AG09309 (cell line): Measurements from ENCODE around the gene MAEA.

- RRBS, result no CpG with 5 or more reads among the region's 7 CpGs
Observed at GRCh38 chr4:451781-452465, 47.0 kb downstream of the ZNF721 start.

DNA sequence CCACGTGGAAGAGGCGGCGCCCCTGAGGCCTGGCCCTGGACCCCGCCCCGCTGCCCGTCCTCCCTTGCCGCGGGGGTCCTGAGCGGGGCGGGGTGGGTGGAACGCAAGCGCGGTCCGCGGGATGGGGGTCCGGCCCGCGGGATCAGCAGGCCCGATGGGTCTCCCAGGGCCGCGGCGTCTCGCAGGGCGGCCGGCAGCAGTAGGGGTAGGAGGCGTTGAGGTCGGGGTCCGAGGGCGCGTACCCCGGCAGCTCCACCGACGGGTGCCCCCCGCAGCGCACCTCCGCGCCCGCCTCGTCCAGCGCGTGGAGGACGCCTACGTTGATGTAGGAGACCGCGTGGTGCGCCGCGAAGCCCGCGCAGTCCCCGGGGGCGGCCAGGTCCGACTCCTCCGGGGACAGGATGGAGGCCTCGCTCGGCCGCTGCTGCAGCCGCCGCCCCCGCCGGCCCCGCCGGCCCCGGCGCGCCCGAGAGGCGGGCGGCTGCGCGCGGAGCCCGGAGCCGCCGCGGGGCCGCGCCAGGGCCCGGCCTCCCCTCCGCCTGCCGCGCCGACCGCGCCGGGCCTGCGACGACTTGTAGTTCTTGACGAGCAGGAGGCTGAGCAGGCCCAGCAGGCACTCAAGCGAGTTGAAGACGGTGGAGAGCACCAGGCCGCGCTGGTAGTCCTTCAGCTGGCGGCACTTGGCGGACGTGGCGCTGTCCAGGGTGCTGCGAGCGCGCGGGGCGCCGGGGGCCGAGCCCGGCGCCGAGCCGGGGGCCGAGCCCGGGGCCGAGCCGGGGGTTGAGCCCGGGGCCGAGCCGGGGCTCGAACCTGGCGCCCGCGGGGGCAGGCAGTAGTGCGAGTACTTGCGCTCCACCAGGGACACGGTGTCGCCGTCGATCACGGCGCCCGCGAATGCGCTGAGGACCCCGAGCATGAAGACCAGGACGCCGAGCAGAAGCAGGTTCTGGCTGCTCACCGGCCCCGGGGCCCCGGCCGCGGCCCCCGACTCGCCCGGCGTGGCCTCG, 1.0 kb downstream of the TMEM271 start:
- RRBS, result 9% methylated on average over 34 of the region's 143 CpGs

DNA sequence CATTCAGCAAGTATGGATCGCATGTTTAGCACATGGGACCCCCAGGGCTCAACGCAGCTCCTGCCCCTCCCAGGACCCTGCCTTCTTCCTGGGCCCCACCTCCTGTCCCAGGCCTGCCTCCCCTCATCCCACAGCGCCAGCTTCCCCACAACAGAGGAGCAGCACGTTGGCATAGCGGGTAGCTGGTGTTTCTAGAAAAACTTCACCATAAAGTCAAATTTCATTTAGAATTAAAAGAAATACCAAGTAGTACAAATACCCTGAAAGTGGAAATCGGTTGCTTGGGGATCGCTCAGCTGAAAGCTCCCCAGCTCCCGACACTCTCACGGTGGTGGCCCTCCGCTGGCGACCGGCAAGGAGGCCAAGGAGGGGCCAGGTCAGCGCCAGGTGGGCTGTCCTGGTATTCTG, 32.1 kb downstream of the PCGF3 start:
- RRBS, result no CpG with 5 or more reads among the region's 13 CpGs

- RRBS, result 83% methylated on average over 2 of the region's 11 CpGs
Observed at GRCh38 chr4:766988-767550, 58.9 kb downstream of the CPLX1 start.

- RRBS, result 17% methylated on average over 1 of the region's 35 CpGs
Observed at GRCh38 chr4:781517-781891, 44.4 kb downstream of the CPLX1 start.

DNA sequence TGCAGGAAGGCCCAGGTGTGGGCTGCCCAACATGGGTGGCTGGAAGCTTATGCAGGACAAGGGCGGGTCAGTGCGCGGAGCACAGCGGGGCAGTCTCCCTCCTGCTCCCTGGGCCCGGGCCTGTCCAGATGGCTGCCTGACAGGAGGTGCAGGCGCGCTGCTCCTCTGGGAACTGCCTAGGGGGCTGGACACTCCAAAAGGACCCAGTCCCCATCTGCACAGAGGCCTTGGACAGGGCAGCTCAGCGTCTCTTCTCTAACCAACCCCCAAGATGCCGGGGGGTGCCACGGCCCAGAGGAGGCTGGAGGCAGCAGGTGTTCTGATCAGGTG, 36.4 kb downstream of the CPLX1 start:
- RRBS, result no CpG with 5 or more reads among the region's 10 CpGs

DNA sequence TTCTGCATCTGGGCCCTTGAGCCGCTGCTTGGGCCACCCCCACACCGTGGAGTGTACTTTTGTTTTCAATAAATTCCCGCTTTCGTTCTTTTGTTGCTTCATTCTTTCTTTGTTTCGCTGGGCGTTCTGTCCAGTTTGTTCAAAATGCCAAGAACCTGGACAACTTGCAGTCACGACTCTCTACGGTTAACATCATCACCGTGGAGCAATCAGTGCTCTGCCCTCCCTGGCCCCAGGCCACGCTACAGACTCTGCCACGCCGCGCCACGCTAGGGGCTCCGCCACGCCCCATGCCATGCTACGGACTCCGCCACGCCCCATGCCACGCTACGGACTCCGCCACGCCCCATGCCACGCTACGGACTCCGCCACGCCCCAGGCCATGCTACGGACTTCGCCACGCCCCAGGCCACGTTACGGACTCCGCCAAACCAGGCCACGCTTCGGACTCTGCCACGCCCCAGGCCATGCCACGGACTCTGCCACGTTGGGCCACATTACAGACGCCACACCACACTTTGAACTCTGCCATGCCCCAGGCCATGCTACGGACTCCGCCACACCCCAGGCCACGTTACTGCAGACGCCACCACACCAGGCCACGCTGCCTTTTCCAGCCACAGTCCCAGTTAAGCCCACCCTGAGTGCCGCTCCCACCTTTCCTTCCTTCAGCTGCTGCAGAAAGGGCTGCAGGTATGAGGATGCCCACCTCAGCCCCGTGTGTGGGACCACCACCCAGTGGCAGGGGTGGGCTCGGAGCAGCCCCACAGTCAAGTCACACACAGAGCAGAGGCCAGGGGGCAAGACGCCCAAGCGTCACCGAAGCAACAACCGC, 26.7 kb downstream of the GAK start:
- RRBS, result no CpG with 5 or more reads among the region's 51 CpGs

DNA sequence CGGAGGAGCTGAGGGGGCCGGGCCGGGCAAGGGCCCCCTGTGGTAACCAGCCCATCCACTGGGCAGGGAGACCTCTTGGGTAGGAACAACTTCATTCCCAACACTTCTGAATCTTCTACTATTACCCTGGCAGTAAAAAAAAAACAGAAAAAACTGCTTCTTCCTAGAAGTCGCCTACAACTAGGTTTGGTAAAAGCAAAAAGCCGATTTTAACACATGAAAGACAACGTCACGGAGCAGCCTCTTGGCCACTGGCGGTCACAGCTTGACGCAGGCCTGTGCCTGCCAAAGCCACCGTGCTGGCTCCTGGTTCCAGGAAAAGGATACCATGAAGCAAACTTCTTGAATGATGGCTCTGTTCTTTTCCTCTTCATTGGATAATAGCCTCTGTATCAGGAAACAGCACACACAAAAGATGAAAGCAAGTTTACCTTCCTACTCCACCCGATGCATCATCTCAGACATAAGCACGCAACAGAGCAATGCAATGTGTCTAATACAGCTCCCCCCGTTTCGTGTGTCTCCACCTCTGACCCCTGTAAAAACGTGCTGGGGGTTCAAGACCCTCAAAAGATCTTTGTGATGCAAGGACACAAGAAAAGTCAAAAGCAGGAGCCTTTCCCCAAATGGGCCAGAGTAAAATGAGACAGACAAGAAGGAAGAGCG, 19.6 kb downstream of the GAK start:
- RRBS, result no CpG with 5 or more reads among the region's 16 CpGs

- RRBS, result 6% methylated on average over 8 of the region's 11 CpGs
Observed at GRCh38 chr4:972608-972823, 853 bp downstream of the DGKQ start.

DNA sequence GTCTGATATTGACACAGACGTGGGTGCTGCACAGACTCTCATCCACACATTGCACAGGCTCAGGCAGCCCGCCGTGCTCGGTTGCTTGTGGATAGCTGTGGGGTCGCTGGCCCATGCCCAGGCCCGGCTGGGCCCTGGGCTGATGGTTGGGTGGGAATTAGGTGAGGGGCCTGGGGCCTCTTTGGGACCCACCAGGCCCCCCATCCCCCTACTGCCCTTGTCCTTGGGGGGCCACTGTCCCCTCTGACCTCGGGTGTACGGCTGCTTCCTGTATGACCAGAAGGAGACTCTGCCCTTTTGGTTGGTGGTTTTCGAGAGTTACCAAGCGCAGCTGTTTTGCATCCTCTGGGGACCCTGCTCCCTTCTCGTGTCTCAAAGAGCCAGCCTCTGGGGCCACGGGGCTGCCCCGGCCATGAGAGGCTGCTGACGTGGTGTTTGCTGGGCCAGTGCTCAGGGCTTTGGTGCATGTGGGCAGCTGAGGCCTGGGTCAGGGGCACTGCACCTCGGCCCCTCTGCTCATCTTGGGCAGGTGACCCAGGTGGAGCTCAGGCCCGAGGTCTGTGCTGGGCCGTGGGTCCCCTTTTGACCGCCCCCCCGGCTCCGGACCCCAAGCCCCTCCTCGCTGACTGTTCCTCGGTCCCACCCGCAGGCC, 10.3 kb downstream of the FGFRL1 start:
- RRBS, result no CpG with 5 or more reads among the region's 23 CpGs

DNA sequence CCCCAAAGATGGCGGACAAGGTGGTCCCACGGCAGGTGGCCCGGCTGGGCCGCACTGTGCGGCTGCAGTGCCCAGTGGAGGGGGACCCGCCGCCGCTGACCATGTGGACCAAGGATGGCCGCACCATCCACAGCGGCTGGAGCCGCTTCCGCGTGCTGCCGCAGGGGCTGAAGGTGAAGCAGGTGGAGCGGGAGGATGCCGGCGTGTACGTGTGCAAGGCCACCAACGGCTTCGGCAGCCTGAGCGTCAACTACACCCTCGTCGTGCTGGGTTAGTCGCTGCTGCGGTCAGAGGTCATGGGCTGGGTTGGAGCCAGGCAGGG, 10.7 kb downstream of the FGFRL1 start:
- RRBS, result 100% methylated on average over 3 of the region's 25 CpGs

DNA sequence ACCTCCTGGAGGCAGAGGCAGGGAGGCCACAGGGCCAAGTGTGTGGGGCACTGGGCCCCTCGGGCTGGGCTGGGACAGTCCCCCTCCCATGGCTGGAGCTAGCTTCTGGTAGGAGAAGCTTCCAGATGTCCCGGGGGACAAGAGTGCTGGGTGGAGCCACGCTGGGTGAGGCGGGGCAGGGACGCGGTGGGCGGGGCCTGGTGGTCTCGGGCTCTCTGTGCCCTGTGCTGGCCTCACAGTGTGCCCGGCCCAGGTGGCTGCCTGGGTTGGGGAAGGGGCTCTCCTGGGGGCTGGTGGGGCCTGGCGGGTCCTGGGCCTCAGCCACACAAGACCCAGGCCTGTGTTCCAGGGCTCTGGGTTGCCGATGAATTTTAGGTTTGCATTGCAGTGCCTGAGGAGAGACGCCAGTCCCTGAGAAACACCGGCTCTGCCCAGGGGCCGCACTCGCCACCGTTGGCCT, 18.8 kb downstream of the FGFRL1 start:
- RRBS, result no CpG with 5 or more reads among the region's 16 CpGs

GRCh38 chr4:1227459-1228659, 21.1 kb downstream of the CTBP1 start:
- RRBS, result 87% methylated on average over 5 of the region's 53 CpGs

DNA sequence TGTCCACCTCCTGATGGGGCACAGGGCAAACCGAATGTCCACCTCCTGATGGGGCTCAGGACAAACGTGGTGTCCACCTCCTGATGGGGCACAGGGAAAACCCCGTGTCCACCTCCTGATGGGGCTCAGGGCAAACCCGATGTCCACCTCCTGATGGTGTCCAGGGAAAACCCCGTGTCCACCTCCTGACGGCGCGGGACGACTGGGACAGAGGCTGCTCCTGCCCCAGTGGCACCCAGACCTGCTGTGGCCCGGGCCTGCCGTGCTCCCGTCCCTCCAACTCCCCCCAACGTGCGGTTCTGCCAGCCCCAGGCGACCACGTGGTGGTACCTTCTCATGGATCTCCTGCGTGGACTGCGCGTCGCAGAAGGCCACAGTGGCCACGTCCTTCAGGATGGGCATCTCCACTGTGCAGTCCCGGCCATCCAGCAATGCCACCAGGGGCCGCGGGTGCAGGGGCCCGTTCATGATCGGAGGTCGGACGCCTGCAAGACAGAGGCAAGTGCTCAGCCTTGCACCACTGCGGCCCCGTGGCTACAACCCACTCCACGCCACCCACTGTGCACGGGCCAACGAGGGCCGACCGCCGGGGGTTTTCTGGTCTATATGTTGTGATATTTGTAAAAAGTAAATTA, 11.0 kb downstream of the CTBP1 start:
- RRBS, result no CpG with 5 or more reads among the region's 36 CpGs

GRCh38 chr4:1289778-1290010, at the start of gene MAEA:
TSS of gene MAEA (plus strand) at chr4:1289891.
- RRBS, result under 1% methylated on average over 7 of the region's 29 CpGs

GRCh38 chr4:1337205-1338051, 9.6 kb upstream of the UVSSA start:
- RRBS, result no CpG with 5 or more reads among the region's 23 CpGs

- RRBS, result no CpG with 5 or more reads among the region's 21 CpGs
Observed at GRCh38 chr4:1348139-1348916, 1.3 kb downstream of the UVSSA start.

DNA sequence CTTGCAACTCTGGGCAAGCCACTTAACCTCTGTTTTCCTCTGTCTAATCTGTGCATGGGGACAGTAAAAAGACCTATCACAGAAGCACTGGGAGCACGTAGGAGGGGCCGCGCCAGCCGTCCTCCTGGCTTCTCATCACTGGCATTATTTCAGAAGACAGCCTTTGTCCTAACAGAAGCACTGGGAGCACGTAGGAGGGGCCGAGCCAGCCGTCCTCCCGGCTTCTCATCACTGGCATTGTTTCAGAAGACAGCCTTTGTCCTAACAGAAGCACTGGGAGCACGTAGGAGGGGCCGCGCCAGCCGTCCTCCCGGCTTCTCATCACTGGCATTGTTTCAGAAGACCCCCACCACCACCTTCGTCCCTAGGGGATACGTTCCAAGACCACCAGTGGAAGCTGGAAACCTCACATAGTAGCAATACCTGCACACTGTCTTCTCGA, 118.0 kb upstream of the NKX1-1 start:
- RRBS, result no CpG with 5 or more reads among the region's 16 CpGs

DNA sequence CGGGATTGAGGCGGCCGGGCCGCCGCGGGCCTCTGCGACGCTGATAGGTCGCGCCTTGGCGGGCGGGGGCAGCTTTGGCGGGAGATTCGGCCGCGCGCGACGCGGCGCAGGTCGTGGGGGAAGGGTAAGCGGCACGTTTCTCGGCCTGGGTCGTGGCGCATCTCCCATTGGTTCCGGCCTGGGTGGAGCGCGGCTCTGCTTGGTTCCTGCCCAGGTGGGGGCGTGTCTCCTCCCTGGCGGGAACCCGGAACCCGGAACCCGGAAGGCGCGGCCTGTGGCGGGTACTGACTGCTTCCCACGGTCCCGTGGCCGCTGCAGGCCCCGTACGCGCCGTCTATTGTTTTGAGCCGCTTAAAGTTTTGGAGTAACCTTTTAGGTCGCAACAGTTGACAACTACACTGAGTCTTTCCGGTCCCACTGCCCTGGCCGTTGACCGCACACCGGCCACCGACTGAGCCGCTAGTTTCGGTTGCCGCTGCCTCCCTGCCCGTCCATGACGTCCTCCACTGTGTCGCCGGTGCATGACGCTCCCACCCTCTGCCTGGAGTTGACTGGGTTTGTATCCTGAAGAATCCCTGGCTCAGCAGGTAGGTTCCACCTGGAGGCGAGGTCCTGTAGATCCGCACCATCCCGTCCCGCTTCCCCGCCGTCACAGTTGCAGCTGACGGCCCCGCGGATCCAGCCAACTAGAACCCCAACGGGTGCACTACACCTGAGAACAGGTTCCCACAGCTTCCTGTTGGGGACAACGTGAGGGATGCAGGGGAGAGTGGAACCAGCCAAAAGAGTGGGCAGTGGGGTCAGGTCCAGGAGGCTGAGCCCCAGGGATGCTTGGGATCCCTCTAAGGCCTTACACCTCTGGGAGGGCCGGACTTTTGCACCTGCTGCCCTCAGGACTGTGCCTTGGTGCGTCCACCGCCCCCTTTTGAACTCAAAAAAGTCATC, 732 bp upstream of the SLBP start:
- RRBS, result 3% methylated on average over 18 of the region's 74 CpGs

- RRBS, result 84% methylated on average over 6 of the region's 39 CpGs
Observed at GRCh38 chr4:1717954-1719232, 2.7 kb downstream of the TMEM129 start.